ENCODE measurements around a stretch of chr17.

DNA sequence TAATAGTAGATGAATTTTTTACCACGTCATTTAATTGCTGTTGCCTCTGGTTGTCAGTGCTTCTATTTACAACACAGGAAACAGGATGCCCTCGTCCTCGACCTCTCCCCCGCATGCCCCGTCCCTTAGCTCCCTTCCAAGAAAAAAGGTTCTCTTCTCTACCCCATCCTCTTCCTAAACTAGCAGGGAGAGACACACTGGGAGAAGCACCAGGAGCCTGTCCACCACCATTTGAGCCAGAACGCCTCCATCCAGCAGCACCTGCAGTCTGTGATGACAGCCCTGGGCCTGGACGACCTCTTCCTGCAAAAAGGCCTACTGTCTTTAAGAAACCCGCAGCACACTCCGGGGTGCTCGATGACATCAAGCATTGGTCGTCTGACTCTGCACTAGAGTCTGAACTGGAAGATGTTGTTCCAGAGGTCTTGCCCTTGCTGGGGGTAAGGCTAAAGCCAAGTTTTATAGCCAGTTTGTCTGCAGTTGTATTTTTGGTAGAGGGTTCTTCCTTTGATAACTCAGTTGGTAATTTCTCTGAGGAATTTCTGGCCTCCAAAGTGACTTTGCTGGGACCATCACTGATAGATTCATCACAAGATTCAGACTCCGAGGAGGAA is 10.8 kb downstream of the COIL start:
- PRO-cap = no peak

DNA sequence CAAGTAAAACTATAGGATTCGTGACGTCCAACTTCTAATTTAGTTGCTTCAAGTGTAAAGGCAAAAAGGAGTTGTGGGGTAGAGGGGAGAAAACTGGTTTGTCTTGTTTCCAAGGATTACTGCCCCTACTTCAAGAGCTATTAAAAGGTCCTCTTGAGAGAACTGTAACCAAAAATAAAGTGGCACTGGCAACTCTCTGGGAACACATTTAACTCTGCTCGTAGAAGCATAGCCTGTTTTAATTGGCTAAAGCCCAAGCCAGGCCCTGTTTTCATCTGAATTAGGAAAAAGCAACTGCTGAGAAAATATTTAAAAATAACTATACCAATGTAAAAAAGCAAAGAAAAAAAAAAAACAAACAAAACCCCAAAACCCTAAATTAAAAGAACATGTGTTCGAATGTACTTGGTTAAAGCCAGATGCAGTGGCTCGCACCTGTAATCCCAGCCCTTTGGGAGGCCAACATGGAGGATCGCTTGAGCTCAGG is 51.7 kb upstream of the AKAP1 start:
- PRO-cap = no peak

DNA sequence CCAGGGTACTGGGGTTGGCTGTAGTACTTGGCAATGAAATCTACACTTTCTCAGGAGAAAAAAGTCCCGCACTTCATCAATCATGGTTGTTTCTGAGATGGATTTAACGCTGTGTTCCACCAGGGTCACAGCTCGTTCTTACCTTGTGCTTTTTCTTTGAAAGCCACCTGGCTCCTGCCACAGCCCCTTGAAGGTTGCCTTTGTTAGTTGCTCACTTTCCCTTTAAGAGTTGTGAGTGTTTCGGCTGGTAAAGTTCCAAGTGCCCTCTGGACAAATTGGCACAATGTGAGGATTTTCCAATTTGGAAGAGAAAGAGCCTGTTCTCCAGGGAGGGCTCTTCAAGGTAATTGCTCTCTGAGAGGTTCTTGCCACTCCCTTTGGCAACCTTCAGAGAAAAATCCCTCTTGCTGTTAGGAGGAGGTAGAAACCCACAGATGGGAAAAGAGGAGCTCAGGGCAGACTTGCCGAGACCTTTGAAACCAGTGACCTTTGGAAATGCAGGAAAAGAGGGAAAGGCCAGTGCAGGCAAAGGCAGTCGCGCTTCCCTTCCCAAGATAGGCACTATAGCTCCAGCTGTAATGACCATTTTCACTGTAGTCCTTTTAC is 49.1 kb upstream of the AKAP1 start:
- PRO-cap = bidirectional peak, plus-strand start at position 503 of the sequence, minus-strand start at position 176 of the sequence

- PRO-cap = unidirectional peak, plus-strand start at chr17:57105815
Measured at GRCh38 chr17:57105414-57106454, 20.7 kb downstream of the AKAP1 start.

DNA sequence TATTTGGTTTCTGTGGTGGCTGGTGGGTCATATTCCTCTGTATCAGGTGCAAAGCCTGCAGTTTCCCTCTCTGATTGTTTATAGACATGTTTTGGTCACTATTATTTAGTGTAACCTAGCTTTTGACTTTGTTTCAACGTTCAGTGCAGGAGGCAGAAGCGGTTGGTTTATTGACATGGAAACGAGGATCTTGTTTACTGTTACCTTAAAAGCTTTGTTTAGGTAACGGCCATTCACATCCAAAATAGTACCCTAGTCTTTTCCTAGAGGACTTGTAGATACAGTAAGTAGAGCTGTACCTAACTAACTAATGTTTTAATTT is 3.5 kb downstream of the MSI2 start:
- PRO-cap = no peak

DNA sequence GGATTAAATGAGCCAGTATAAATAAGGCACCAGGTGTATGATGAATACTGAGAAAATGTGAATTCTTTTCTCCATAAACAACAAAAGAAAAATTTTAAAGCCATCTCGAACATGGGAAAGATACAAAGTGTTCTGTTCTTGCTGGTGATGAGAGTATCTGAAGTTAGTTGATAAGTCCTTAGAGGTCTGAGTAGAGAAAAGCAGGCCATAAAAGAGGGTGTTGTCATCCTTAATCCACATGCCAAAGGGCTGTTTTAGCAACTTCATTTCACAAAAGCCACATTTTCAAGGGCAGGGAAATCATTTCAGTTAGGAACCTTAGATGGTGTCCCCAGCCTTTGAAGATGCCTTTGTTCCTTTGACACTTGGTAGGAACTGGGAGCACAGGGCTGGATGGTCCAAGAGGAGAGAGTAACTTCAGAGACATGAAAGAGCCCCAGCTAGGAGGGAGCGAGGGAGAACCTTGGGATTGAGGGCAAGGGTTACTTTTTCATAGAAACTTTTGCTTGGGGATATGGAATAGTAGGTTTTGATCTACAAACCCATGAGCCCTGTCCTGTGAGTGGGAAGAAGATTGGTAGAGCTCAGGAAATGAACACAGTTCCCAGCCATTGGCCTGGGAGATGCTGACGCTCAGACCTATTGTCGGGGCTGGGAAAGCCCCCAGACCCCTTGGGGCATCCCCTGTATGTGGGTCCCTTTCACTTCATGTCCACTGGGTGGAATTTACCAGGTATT is 18.8 kb downstream of the MSI2 start:
- PRO-cap = no peak

GRCh38 chr17:57284902-57285332 is 28.6 kb downstream of the MSI2 start:
- PRO-cap = no peak

DNA sequence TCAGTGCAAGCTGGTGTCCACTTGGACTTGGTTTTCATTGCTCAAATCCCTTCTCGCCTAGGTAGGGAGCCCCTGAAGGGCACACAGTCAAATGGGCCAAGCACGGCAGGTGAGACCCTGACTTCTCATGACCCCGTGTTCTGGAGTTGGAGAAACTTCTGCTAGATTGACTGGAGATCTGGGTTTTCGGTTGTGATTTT is 120.0 kb downstream of the MSI2 start:
- PRO-cap = no peak

- PRO-cap = no peak
Measured at GRCh38 chr17:57413489-57414317, 157.4 kb downstream of the MSI2 start.

- PRO-cap = bidirectional peak, plus-strand start at chr17:57425082, minus-strand start at chr17:57424938
Measured at GRCh38 chr17:57424476-57425477, 168.5 kb downstream of the MSI2 start.

GRCh38 chr17:57440724-57441606 is 184.6 kb downstream of the MSI2 start:
- PRO-cap = no peak

- PRO-cap = no peak
Measured at GRCh38 chr17:57462985-57463711, 206.8 kb downstream of the MSI2 start.

DNA sequence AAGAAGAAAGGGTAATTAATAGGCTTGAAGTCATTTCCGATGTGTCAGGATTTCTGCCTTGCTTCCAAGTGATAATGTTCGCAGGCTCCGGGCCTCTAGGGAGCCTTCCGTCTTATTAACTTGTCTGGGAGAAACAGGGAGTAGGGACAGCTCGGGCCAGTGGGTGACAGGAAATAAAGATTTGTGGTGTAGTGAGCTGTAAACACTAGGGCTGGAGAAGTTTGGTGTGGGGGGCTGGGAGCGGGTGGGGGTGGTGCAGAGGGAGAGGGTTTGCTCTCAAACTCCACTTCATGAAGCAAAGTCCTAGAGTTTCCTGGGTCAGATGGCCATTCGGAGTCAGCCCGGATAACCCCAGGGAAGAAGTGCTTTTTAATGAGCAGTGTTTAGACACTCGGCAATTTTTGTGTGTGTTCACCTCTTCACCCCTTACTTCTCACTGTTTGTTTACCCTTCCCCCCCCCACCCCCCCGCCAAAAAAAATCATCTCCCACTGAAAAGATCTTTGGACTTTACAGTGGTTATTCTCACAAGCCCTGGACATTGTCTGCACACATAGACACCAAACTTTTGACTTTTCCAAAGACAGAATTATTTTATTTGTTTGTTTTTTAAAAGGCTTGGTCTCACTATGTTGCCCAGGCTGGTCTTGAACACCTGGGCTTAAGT is 196.5 kb downstream of the CCDC182 start:
- PRO-cap = no peak

DNA sequence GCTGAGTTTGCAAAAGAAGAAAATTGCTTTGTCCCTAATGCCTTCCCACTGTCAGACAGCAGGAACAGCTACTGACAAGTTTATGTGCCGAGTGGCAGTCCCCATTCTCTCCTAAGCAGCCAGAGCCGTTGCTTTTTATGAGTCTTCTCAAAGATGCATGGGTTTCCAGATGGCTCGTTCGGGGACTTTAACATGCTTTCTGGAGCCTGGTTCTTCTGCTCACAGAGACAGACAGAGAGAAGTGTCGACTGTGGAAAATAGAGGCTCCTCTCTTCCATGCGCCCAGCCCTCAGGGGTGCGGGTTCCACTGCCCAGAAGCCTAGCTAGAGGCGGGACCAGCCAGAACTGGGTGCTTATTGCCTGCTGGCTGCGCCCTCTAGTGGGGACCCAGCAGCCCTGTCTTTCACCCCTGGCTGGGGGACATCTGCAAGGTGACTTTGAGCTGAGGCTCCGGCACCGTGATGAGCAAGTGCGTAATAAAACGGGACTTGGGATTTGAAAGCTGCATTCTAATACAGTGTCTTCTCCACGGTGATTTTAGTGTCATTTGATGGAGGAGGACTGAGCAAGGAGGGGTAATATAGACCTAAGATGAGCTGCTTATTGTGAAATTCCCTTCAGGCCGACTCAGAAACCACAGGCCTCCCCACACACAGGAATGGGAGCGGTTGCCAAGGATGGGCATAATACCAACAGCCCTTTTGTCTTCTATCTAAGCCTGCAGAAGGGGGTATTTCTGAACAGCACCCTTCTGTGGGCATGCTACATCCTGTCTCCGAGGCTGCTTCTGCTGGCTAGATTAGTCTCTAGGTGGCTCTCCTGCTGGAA is 73.2 kb downstream of the CCDC182 start:
- PRO-cap = no peak

DNA sequence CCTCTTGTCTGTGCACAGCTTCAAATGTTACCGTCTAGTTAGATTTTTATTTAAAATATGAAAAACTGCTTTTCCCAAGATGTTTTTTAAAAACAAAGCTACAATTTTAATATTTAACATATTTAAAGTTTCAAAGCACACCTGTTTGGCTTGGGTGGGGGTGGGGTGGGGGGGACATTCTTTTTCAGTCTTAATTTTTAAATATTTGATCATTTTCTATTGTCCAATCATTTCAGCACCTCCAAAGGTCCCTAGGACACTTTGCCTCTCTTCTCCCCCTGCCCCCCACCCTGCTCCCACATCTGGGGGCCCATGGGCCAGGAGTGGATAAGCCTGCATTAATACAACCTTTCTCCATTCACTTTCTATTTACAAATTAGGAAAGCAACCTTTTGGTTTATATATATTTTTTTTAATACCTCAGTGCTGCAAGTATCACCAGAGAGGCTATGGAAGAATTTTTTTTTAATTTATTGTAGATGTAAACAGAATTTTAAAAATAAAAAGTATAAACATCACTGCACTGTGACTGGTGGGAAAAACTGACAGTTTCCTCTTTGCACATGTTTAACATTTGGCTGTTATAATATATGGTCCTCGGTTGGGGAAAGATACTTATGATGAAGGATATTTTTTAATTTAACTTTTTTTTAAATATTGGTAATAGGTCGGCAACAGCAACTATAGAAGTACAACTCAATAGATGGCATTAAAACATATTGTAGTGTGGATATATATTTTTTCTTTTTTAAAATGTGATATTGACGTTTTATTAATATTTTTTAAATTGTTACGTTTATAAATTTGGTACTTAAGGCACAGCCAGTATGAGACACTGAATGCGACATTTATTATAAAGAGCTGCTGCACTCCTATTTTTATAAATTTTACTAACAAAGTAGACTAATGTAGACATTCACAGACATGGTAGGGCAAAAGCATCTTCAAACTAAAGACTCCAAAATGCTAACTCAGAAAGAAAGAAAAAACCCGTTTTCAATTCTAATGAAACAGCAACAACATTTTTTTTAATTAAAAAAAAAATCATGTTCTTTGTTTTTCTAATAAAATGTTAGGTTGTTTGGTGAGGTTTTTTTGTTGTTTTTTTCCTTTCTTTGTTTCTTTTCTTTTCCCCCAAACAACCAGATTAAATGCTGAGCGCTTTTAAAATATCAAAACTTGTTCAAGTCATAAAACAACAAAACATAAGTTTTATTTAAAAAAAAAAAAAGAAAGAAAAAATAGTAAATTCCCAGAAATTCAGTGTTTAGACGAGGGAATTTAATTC is 64.1 kb downstream of the CCDC182 start:
- PRO-cap = no peak

DNA sequence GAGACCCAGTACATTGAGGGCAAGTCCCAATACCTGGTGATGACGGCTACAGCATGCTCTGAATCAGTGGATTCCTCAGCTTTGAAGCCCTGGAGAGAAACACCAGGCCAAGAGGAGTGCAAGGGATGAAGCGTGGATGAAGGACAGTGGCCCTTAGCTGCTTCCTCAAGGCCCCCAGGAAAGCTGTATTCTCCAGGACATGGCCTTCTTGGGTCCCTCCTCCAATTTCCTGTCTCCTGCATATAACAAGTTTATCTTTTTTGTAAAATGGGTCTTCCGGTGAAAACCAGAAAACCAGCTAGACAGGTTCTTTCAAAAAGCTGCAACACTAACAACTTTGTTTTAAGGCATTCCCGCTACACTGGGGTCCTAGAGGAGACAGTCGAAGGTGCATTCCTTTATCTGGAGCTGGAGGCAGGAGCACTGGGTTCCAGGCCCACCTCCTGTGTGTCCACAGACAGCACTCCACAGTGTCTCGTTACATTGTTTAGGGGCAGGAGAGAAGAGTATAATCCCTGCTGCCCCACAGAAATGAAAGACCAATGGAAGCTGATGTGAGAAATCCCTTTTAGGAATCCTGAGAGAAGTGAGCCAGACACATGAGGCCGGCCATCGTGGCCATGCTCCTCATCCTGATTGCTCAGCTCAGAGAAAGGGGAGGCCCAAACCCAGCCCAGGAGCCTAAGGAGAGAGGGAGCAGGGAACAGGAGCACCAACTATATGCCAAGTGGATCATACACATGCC is 59.7 kb downstream of the CCDC182 start:
- PRO-cap = no peak

DNA sequence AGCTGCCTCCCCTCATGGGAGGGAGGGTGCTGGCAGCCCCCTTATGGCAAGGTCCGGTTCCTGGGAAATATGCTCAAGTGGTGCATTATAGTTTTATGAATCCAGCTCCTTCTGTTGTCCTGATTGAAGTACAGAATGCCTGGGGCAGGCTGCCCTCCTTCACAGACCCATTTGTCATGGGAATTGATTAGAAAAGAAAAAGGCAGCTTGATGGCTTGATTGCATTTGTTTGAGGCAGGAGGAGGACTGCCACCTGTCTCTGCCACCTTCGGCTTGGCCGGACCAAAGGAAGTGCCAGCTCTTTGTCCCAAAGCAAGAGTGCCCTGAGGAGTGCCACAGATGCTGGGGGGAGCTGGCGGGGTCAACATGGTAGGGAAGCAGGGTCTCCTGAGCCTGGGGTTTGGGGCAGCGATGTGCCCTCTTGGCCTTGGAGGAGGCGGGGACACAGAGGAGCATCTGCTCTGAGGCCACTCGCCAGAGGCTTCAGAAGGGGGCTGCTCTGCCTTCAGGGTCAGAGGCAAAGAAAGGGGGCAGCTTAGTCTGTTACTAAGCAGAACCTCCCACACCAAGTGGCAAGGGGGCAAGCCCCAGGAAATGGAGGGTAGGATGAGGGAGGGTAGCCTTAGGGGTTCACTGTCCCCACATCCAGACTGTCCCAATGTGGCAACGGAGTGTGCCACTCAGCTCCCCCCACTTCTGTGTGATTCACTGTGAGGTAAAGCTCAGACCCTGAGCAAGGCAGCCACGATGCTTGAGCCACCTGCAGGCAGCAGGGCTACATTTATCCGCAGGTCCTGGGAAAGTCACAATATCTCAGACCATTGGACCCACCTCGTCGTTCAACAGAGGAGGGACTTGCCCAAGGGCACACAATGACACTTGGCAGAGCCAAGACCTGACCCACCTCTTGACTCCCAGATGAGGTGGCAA is 18.3 kb downstream of the CCDC182 start:
- PRO-cap = no peak

GRCh38 chr17:57832658-57833076 is 17.2 kb downstream of the MRPS23 start:
- PRO-cap = no peak

DNA sequence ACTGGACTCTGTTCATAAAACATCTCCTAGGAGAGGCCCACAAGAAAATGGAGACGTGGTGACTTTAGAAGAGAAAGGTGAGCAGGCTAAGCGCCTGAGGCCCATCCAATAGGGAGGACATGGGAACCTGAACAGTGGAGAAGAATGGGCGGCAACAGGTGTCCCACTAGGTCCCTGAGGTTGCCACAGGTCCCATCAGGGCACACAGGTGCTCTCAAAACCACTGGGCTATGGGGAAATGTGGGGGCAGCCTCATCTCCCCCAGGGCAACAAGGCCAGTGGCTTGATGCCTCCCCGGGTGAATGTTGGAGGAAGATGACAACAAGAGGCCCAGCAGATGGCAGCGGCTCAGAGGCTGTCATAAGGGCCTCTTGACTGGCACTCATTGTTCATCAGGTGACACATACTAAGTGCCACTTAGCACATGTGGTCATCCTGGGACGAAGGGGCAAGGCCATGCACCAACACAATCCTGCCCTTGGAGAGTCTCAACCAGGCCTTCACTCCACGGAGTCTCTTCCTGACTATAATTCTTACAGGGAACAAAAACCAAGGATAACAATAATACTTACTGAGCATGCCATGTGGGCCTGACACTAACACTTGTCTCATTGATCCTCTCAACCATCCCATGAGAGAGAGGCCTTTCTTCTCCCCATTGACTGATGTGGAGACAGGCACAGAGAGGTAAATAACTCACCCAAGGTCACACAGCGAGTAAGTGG is 38.1 kb downstream of the CUEDC1 start:
- PRO-cap = no peak

DNA sequence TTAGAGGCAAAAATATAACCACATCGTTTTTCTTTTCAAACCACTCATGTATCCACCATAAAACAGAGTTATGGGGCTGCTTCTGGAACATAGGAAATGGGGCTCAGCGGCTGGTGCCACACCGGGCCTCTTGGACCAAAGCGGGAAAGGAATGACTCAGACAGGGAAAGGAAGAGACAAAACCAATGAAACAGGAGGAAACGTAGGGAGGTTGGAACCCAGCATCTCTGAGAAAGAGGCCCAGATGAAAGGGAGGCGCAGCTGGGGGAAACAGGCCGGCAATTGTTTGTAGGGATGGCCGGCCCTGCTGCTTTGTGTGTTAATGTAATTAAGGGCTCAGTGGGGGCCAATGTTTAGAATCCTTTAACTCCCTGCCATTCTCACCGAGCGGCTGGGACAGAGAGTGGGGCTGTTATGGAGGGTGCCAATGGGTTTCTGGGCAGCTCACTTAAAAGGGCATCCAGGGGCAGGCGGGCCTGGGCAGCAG is 28.4 kb downstream of the CUEDC1 start:
- PRO-cap = no peak

All from mucosa of descending colon (tissue), 1 donor.